LHCN-M2 (cell line): Measurements from ENCODE around the genes ATP2C1 and RAB6B.

DNA sequence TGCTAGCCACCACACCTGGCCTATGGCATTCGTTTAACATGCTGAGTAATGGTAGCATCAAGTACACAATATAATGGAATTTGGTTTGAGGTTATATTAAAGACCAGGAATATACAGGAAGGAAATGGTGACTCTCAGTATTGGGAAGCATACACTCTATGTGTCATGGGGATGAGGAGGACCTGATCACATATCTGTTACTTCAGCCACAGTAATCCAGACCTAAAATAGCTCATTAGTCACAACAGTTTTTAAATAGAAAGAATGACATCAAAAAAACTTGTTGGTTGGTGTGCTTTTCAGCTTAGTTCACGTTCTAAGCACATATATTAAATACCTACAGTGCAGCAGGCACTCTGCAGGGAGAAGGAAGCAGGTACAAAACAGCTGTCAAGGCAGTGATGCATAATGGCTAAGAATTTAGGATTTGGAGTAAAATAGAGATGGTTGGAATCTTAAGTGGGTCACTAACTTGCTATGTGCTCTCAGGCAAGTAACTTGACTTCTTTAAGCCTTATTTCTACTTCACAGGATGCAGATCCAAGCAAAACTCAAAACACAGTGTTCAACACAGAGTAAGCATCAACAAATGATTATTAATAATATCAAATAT is 52.4 kb upstream of the ATP2C1 start:
- RAMPAGE, long total RNA = no peak

DNA sequence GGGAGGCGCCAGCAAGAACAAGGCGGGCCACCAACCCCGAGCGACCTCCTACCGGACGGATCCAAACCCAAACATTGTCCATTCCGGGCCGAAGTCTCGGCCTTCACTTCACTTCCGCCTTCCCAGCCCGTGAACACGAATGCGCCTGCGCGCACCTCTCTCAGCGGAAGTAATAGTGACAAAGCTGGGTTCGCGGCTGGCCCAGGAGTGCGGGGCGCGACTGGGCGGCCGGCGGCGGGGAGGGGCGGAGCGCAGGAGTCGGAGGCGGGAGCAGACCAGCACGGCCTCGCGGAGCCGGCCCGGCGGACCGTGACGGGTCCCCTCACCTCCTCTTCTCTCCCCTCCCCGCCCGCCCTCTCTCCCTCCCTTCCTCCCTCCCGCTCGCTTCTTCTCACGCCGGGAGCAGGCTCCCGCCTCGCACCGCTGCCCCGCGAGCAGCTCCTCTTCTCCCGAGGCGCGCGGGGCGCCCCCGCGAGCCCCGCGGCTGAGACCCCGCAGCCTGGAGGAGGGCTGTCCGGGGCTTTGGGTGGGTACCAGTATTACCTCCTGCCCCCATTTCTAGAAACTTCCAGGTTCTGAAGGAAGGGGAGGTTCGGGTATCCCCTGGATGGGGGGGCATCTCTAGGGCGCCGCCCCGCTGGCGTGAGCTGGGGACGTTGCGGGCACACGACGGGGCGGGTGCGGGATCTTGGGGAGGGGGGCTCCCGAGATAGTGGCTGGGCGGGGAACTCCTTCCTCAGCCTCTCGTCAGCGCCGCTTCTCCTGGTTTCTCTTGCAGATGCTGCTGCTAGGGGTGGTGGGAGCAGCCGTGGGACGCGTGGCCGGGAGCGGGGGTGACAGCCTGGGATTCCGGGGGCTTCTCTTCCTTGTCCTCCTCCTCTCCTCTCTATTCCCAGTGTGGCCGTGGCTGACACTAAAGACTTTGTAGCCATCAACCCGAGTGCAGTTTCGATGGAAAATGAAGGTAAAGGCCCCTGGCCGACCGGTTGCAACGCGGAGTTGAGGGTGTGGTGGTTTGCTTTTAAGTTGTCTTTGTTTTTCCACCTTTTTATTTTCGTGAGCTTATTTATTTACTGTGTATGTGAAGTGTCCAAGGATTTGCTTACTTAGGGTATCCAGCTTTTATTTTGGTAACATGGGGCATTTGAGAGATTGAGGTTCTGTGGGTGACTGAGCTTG is at the start of gene ATP2C1:
ATP2C1 (plus strand) TSS at position 273 of the 1,179 bp plus-strand sequence.
- RAMPAGE, long total RNA = no peak

GRCh38 chr3:131042295-131042813 is 15.7 kb downstream of the NEK11 start:
- RAMPAGE, long total RNA = no peak

GRCh38 chr3:131081480-131081836 is 54.8 kb downstream of the NEK11 start:
- RAMPAGE, long total RNA = no peak

DNA sequence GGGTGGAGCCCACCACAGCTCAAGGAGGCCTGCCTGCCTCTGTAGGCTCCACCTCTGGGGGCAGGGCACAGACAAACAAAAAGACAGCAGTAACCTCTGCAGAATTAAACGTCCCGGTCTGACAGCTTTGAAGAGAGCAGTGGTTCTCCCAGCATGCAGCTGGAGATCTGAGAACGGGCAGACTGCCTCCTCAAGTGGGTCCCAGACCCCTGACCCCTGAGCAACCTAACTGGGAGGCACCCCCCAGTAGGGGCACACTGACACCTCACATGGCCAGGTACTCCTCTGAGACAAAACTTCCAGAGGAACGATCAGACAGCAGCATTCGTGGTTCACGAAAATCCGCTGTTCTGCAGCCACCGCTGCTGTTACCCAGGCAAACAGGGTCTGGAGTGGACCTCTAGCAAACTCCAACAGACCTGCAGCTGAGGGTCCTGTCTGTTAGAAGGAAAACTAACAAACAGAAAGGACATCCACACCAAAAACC is 49.6 kb upstream of the NUDT16 start:
- RAMPAGE, long total RNA = no peak

GRCh38 chr3:131361509-131362578 is 19.7 kb upstream of the NUDT16 start:
- RAMPAGE, long total RNA = no peak

GRCh38 chr3:131501956-131502452 is 767 bp downstream of the MRPL3 start:
- RAMPAGE, long total RNA = no peak

DNA sequence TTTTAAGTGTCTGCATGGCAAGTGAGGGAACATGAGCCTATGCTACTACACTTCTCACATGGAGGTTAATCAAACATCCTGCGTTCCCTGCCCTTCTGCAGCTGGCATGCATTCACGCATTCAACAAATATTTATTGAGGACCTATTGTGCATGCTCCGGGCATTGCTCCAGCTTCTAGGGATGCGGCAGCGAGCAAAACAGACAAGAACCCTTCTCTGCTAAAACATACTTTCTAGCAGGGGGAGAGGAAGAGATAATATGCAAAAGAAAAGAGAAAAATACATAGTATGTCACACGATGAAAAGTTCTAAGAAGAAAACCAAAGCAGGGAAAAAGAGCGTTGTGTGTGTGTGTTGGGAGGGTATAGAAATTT is 42.6 kb upstream of the ACKR4 start:
- RAMPAGE, long total RNA = no peak

DNA sequence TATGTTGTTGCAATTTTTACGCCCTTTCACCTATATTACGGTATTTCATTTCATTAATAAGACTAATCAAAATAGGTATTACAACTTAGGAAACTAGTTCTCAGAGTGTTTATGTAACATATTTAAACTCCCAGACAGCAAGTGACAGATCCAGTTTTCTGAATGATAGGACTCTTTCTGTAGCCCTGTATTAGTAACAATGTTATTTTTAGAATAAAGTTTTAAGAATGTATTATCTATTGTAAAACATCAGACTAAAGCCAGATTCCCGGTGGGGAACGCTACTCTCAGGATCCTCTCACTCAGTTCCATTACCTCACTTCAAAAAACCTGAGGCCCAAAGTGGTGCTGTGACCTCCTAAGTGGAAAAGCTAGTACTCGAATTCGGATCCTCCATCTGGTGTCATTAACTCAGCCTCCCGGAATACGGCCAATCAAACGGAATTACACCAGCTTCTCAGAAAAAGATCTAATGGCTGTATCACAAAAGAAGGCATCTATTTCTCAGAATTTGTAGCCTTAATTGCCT is 752 bp downstream of the ACAD11 start:
- RAMPAGE, long total RNA = no peak

DNA sequence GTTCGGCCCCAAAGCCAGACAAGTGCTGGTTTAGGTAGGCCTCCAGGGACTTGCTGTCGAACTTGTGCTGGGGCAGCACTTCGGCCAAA is 131 bp downstream of the ACAD11 start:
- RAMPAGE, long total RNA = no peak

- RAMPAGE, long total RNA = no peak
Observed at GRCh38 chr3:133099983-133100402, 61.8 kb downstream of the TMEM108 start.

- RAMPAGE, long total RNA = no peak
Observed at GRCh38 chr3:133441658-133442264, 41.9 kb downstream of the BFSP2 start.

DNA sequence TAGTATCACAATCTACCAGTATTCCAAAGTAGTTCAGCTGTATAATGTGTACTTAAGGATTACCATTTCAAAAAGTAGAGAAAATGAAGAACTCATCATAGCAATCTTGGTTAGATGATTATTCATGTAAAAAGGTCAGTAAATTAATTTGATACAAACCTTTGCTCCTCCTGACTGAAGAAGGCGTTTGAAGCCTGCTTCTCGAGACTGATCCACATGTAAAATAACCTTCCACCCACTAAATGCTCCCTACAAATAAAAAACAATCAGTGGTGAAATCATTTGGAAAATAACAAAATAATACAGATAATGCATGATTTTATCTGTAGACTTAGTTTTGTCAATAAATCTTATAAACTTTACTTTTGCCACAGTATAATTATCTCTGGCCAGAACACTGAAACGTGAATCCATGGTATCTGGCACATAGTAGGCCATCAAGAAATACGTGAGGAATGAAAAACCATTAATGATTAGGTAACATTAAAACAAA is 35.3 kb downstream of the CDV3 start:
- RAMPAGE, long total RNA = no peak

GRCh38 chr3:133670226-133671160 is 8.8 kb upstream of the TOPBP1 start:
- RAMPAGE, long total RNA = no peak

DNA sequence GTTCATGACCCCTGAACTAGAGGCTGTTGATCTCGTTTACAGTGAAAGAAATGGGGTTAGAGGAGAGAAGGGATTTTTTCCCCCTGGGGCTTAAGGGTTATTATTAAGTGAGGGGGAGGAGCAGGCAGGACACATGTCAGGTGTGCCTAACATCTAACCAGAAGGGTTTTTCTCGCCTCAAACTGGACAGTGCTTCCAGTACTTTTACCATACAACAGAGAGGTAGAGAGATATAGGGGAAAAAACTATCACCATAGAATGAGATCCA is 14.1 kb upstream of the TOPBP1 start:
- RAMPAGE, long total RNA = no peak

DNA sequence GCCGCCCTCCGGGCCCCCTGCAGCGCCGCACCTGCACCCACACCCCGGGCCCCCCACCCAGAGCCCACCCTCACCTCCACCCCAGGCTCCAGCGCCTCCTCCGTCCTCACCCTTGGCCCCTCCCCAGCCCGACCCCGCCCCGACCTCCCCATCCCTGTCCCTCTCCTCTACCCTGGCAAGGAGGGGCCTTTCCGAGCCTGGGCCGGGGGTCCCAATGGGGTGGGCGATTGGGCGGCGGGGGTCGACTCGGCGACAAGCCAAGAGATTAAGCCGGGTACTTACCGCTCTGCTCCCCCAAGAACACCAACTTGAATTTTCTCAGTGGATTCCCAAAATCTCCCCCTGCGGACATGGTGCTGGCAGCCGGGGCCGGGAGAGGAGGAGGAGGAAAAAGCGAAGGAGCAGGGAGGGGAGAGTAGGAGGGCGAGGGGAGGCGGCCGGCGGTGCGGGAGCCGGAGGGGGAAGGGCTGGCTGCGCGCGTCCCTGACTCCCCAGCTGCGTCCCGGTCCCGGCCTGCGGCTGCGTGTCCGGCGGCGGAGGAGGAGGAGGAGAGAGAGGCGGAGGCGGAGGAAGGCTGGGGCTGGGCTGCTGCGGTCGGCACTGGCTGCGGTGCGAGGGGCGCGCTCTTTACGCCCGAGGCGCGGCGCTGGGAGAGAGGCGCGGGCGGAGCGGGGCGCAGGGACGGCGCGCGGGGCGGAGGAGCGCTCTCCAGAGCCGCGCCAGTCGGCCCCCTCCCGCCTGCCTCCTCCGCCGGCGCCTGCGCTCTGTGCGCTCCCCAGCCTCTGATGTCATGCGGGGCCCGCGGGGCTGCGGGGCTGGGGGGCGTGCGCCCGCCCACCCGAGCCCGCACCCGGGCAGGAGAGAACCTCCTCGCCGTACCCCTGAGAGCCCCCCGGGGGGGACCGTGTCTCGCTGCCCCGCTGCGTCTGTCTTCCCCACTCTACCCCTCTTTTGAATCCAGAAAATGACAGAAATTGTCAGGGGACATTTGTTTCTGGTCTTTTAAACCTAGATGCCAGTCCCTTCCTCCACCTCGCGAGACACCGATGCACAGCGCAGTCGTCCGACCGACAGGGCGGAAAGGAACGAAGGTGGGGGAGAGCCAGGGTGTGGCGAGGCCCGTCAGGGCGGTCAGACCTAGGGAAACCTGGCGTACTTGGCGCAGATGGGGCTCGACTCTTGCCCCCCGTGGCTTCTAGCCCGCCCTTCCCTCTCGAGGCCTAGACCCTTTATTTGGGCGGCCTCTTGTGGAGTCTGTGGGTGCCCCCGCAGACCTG is at the start of gene RAB6B:
RAB6B (minus strand) TSS at position 768 of the 1,277 bp plus-strand sequence.
- RAMPAGE, long total RNA = no peak

GRCh38 chr3:133935560-133936349 is 40.1 kb upstream of the RAB6B start:
- RAMPAGE, long total RNA = no peak

- RAMPAGE, long total RNA = no peak
Observed at GRCh38 chr3:133949329-133949835, 53.7 kb upstream of the RAB6B start.

DNA sequence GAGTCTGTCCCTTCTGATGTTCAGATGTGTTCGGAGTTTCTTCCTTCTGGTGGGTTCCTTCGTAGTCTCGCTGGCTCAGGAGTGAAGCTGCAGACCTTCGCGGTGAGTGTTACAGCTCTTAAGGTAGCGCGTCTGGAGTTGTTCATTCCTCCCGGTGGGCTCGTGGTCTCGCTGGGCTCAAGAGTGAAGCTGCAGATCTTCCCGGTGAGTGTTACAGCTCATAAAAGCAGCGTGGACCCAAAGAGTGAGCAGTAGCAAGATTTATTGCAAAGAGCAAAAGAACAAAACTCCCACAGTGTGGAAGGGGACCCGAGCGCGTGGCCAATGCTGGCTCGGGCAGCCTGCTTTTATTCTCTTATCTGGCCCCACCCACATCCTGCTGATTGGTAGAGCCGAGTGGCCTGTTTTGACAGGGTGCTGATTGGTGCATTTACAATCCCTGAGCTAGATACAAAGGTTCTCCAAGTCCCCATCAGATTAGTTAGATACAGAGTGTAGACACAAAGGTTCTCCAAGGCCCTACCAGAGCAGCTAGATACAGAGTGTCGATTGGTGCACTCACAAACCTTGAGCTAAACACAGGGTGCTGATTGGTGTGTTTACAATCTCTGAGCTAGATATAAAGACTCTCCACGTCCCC is 39.9 kb upstream of the SLCO2A1 start:
- RAMPAGE, long total RNA = no peak

- RAMPAGE, long total RNA = no peak
Observed at GRCh38 chr3:134326677-134327834, 47.2 kb downstream of the AMOTL2 start.